Endometrial microvascular endothelial cells (primary cell): ENCODE results near the genes BRSK1, IL11, TMEM238, ISOC2, ZNF579 and NLRP5.

- RAMPAGE, long total RNA = no peak
Measured at GRCh38 chr19:55227942-55228292, 646 bp downstream of the TMEM86B start.

GRCh38 chr19:55230351-55231304 is 2.1 kb upstream of the TMEM86B start:
- RAMPAGE, long total RNA = no peak

DNA sequence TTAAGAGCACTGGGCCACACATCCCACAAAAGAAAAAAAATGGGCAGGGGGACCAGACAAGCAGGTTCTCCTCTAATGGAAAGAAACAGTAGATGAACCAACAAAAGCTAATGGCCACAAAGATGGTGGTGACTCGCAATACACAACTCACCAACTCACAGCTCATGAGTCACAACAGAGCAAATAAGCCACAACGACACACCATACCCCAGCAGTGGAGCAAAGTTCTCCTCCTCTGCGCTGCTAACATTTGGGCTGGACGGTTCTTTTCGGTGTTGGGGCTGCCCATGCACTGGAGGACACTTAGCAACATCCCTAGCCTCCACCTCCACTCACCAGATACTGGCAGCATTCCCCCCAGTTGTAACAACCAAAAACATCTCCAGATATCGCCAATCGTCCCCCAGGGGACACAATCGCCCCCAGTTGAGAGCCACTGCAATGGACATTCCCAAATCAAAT is 2.7 kb downstream of the PPP6R1 start:
- RAMPAGE, long total RNA = no peak

GRCh38 chr19:55258254-55258820 is 480 bp downstream of the PPP6R1 start:
- RAMPAGE, long total RNA = no peak

DNA sequence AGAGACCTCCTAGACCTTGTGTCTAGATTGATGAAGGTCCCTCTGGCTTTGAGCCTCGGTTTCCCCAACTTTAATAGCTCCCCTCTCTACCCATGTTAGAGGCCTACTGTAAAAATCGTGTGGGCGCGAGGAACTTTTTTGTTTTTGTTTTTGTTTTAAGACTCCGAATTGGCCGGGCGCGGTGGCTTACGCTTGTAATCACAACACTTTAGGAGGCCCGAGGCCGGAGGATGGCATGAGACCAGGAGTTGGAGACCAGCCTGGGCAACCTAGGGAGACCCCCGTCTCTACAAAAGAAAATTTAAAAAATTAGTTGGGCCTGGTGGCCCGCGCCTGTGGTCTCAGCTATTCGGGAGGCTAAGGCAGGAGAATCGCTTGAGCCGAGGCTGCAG is 736 bp upstream of the PPP6R1 start:
- RAMPAGE, long total RNA = no peak

DNA sequence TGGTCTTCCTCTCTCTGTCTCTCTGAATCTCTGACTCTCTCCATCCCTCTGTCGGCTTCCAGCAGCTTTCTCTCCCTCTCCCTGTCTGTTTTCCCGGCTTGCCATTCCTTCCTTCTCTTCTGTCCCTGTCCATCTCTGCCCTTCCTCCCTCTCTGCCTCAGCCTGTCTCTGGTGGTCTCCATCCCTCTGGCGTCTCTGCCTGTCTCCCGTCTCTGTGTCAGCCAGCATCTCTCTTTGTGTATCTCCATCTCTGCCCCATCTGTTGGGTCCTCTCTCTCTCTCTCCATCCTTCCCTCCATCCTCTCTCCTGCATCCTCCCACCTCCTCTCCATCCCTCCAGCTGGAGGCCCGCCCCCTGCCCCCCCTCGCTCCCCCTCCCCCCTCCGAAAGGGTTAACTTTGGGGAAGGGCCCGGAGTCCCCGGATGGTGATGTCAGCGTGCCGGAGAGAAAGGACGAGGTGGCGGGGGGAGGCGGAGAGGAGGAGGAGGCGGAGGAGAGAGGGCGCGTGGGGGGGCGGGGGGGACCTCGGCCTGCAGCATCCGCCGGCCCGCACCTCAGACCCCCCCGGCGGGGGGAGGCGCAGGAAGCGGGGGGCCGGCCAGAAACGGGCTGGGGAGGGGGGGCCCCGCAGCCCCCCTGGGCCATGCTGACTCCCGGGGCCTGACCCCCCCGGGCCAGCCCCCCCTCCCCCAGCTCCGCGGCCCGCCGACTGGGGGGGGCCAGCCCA is at the start of gene BRSK1:
Gene BRSK1, plus strand, starts transcription at position 422 of the 728 bp plus-strand sequence.
- RAMPAGE, long total RNA = no peak

- RAMPAGE, long total RNA = no peak
Measured at GRCh38 chr19:55370348-55370935, at the start of gene IL11. IL11 (minus strand) TSS chr19:55370463.

- RAMPAGE, long total RNA = no peak
Measured at GRCh38 chr19:55383380-55384505, at the start of gene TMEM238. TMEM238 (minus strand) TSS chr19:55384292.

DNA sequence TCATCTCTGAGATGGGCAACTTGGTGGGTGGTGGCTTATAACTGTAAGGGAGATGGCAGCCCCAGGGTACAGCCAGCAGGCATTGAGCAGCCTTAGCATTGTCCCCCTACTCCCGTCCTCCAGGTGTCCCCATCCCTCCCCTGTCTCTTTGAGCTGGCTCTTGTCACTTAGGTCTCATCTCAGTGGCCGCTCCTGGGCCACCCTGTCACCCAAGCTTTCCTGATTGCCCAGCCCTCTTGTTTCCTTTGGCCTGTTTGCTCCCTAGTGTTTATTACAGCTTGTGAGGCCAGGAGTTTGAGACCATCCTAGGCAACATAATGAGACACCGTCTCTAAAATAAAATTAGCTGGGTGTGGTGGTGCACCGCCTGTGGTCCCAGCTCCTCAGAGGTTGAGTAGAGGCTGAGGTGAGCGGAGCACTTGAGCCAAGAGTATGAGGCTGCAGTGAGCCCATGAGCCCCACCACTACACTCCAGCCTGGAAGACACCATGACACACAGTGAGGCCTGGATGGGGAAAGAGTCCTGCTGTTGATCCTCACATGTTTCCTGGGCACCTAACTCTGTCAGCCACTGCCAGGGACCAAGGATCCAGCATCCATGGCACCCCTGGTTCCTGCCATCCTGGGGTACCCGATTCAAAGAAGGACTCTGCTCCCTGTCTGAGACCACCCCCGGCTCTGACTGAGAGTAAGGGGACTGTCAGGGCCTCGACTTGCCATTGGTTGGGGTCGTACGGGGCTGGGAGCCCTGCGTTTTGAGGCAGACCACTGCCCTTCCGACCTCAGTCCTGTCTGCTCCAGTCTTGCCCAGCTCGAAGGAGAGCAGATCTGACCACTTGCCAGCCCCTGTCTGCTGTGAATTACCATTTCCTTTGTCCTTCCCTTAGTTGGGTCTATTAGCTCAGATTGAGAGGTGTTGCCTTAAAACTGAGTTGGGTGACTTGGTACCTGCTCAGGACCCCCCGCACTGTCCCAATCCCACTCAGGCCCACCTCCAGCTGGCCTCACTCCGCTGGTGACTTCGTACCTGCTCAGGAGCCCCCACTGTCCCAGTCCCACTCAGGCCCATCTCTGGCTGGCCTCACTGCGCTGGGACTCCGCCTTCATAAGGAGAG is 3.5 kb downstream of the RPL28 start:
- RAMPAGE, long total RNA = no peak

- RAMPAGE, long total RNA = no peak
Measured at GRCh38 chr19:55419816-55420059, 12.2 kb upstream of the UBE2S start.

- RAMPAGE, long total RNA = no peak
Measured at GRCh38 chr19:55443363-55443858, 311 bp upstream of the SHISA7 start.

- RAMPAGE, long total RNA = start-site peak on the minus strand at chr19:55461606-55461667, 560 and 867 reads in 2 replicates
Measured at GRCh38 chr19:55461525-55461902, at the start of gene ISOC2. ISOC2 (minus strand) TSS chr19:55461642.

- RAMPAGE, long total RNA = no peak
Measured at GRCh38 chr19:55493957-55494355, 5.7 kb downstream of the SSC5D start.

GRCh38 chr19:55503541-55504654 is 15.7 kb downstream of the SSC5D start:
- RAMPAGE, long total RNA = no peak

GRCh38 chr19:55580687-55581328 is at the start of gene ZNF579:
ZNF579 (minus strand) TSS chr19:55580848.
- RAMPAGE, long total RNA = no peak

GRCh38 chr19:55691774-55692352 is 16.8 kb downstream of the EPN1 start:
- RAMPAGE, long total RNA = no peak

DNA sequence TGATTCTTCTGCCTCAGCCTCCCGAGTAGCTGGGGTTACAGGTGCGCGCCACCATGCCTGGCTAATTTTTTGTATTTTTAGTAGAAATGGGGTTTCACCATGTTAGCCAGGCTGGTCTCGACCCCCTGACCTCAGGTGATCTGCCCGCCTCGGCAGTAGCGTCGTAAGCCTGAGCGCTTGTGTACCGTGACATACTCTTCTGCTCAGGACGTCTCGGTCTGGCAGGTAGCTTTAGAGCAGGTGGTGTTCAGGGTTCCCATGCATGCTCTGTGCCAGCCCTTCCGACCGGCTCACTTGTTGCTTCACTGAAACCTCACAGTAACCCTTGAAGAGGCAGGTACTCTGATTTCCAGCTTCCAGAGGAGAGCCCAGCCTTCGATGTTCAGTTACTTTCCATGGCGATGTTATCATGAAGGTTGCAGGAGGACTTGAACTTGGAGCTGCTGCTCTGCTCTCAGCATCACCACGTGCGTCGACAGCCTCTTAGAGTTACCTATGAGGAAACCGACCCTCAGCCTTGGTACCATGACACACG is at the start of gene NLRP5:
Gene NLRP5, plus strand, starts transcription at position 410 of the 535 bp plus-strand sequence.
- RAMPAGE, long total RNA = no peak

GRCh38 chr19:56142126-56142802 is 1.2 kb downstream of the ZNF444 start:
- RAMPAGE, long total RNA = no peak

GRCh38 chr19:56291672-56292196 is 19.2 kb downstream of the EDDM13 start:
- RAMPAGE, long total RNA = no peak

GRCh38 chr19:56295419-56296594 is 18.8 kb downstream of the ZSCAN5A start:
- RAMPAGE, long total RNA = no peak